ENCODE measurements around a stretch of chr1.

DNA sequence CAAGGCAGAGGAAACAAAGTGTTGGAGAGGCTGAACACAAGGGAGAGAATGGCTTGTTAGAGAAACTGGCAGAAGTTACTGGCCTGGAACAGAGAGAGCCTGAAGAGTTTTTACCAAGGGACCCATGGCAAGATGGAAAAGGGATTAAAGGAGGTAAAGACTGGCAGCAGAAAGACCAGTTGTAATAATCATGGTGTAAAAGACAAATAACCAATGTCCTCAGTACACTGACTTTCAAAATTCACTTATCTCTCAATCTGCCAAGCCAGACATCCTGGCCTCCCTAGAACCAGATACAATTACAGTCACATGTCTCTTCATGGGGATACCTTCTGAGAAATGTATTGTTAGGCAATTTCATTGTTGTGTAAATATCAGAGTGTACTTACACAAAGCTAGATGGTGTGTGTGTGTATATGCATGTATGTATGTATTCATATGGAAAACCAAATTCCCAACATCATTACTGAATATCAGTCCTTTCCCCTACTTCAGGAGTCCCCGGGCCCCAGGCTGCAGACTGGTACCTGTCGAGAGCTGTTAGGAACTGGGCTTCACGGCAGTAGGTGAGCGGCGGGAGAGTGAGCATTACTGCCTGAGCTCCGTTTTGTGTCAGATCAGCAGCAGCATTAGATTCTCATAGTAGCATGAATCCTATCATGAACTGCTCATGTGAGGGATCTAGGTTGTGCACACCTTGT lies 65.4 kb upstream of the ZNF326 start:
- PRO-cap = no peak

DNA sequence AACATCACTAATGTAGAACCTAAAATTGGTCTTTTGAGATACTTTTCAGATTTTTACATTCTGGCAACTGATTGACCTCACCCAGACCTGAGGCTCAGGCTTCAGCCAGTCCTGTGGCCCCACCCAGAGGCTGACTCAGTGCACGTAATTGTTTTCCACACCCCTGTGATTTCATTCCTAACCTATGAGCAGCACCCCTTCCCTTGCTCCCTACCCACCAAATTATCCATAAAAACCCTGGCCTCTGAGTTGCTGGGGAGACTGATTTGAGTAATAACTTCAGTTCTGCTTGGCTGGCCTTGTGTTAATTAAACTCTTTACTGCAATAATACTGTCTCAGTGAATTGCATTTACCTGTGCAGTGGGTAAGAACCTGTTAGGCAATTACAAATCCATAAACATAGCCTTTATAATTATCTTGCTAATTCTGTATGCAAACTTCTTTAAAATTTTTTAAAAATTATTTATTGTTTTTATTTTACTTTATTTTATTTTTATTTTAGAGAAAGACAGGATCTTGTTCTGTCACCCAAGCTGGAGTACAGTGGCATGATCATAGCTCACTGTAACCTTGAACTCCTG lies 41.5 kb upstream of the ZNF326 start:
- PRO-cap = no peak

GRCh38 chr1:89991019-89991626 lies 3.8 kb upstream of the ZNF326 start:
- PRO-cap = no peak

- PRO-cap = no peak
Observed at GRCh38 chr1:90748876-90749335, 31.8 kb upstream of the BARHL2 start.

- PRO-cap = no peak
Observed at GRCh38 chr1:91499699-91500238, 882 bp upstream of the CDC7 start.

DNA sequence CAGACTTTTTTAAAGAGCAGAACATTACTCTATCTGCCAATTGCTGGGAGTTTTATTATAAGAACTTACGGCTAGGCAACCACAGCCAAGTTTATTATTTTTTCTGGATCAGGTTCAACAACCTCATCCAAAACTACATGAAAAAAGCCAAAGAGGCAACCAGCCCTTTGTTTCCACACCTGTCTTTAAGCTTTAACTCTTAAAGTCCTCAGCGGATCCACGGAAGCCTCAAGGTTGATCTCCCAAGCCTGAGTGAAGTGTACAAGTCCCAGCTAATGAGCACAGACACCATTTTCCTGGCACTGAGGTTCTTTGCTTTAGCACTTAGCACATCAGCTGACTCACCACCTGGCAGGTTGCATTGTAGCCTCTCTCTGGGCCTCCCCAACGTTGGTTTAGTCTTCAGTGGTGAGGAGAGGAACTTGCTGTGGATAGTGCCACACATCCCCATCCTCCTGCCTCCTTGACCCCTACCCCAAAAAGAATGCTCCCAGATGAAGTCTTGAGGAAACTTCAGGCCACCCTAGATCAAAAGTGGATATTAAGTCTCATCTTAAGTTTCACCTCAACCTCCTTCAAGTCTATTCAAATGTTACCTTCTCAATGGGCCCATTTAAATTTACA lies 143.0 kb downstream of the TGFBR3 start:
- PRO-cap = no peak

- PRO-cap = no peak
Observed at GRCh38 chr1:91792444-91793257, 93.3 kb downstream of the TGFBR3 start.

DNA sequence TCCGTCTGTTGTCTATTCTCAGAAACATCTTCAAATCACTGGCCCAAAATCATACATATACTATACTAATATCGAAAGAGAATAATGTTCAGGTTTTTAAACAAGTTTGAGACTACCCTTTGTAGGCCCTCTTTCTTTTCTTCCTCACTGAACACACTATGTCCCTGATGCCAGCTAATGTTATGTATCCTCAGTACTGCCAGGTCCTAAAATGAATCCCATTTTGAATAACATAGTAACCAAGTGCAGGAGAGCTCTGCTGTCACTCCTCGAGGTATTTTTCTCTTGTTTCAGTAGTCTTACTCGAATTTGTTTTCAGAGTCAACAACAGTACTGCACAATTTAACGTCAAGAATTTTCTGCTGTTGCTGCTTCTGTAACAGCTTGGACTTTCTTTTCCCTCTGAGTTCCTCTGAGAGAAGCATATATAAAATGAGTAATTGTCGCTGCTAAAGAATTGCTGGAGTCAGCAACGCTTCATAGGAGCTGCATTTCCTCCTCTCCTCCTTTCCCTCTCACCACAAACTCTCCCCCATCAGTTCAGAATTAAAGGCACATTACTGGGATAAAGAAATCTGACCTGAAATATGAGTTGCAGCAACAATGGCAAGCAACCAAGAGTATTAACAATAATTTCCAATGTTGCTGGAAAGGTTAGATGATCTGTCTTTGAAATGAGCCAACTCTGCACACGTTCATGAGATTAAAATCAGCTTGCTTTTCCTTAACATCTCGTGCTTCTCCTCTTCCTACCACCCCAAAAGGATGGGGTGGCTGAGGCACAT lies 90.5 kb downstream of the TGFBR3 start:
- PRO-cap = no peak

DNA sequence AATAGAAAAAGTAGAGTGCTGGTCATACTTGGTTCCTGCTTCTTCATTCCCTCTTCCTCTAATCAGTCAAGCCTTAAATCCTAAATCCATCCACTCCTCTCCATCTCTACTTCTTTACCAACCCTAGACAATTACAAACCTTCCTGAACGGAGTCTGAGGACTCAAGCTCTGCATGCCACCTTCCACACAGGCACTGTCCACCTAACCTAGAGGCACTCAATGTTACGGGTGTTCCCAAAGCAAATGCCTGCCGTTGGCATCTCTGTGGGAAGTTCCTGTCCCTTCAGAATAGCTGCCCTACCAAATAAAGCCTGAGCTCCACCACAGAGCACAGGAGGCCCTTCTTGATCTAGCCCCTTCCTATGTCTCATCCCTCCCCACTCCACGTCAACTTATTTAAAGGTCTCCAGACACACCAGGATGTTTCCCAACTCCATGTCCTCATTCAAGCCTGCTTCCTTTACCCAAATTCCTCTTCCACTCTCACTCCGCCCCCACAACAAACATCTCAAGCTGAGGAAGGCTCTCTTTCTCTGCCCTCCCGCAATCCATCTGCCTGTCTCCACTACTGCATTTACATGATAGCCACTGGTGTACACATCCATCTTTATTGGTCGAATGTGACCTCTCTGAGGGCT lies 87.8 kb downstream of the TGFBR3 start:
- PRO-cap = no peak

- PRO-cap = no peak
Observed at GRCh38 chr1:92030847-92031188, 1.0 kb downstream of the EPHX4 start.

- PRO-cap = no peak
Observed at GRCh38 chr1:92277278-92277850, 21.4 kb downstream of the GLMN start.

- PRO-cap = no peak
Observed at GRCh38 chr1:92645777-92646209, 139.1 kb downstream of the EVI5 start.

DNA sequence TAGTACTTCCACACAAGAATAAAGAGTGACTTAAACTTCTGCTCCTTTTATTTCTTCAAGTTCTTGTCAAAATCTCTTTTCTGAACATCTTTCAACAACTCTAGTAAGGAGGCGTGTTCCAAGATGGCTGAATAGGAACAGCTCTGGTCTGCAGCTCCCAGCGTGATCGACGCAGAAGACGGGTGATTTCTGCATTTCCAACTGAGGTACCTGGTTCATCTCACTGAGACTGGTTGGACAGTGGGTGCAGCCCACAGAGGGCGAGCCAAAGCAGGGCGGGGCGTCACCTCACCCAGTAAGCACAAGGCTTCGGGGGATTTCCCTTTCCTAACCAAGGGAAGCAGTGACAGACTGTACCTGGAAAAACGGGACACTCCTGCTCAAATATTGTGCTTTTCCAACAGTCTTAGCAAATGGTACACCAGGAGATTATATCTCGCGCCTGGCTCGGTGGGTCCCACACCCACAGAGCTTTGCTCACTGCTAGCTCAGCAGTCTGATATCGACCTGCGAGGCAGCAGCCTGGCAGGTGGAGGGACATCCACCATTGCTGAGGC lies 69.5 kb downstream of the EVI5 start:
- PRO-cap = no peak

GRCh38 chr1:92792134-92792795 lies 7.4 kb upstream of the EVI5 start:
- PRO-cap = no peak

GRCh38 chr1:92990836-92991312 lies 29.6 kb upstream of the DIPK1A start:
- PRO-cap = bidirectional peak, plus-strand start at chr1:92991127, minus-strand start at chr1:92991009

GRCh38 chr1:93110138-93110710 lies 31.1 kb downstream of the MTF2 start:
- PRO-cap = no peak

GRCh38 chr1:93577754-93578409 lies 103.8 kb downstream of the BCAR3 start:
- PRO-cap = no peak

DNA sequence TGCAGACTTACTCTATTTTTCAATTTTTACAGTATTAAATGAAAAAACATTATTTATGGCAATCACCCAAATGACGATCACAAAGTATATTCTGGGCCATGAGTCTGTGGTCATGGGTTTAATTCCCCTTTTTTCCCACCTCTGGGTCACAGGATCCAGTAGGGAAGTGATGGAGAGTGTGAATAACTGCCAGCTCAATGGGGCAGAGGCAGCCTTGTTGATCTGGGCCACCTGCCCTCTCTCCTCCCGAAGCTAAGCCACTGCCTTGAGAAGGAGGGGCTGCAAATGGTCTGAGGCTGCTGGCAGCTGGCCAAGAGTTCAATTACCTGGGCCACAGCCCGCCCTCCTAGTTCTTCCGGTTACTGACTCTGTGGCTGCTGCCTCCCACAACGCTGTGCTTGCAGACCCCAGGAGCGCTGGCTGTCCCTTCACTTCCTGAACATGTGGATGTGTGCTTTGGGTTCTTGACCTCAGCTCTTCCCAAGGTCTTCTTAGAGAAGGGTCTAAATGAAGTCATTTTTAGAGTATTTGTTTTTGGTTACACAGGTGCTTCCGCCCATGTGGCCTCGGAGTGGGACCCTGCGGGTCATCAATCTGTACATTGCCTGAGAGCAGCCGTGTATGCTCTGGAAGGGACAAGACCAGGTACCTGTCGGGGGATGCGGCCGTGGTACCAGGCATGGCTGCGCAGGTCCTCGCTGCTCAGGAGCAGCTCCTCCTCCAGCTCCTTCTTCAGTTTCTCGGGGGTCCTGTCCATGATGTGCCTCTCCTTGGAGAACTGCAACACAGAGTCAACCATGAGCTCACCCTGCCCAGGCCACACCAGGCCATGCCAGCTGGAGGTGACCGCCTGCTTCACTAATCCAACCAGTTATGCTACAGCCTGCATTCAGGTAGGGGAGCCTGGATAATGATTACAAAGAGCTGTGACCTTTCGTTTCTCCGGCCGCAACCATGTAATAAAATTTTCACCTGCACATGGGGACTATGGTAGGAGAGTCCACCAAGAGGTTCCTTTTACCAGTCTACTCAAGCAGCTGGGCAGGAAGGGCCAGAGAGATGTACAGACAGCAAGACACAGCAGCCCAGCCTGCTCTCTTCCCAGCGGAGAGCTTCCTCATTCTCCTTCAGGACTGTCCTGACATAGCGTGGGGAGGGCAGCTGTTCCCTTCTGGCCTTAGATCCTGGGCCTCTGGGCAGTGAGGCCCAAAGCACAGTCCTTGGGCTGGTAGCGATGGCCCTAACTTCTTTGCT lies 89.6 kb downstream of the BCAR3 start:
- PRO-cap = no peak

DNA sequence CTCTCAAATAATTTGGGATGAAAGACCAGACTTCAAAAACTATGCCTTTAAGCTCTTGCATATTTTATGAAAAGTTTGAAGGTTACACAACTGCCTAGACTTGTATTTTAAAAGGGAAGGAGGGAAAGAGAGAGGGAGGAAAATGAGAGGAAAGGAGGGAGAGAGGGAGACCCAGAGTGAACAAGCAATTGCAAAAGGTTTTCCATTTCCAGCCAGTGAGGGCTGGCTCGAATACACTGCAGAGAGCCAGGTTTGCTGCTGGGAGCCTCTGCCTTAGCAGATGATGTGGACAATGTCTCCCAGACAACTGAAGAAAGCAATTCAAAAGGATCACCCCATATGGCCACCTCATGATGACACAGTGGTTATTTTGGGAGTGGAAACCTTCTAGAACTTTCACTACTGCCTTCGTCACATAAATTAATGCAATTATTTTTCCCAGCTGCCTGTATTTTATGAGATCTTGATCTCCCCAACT lies 86.4 kb downstream of the BCAR3 start:
- PRO-cap = no peak

- PRO-cap = no peak
Observed at GRCh38 chr1:93758896-93759485, 77.4 kb upstream of the BCAR3 start.

All from pulmonary lymph node (tissue), 1 donor.